Transverse colon (tissue), 4 donors: ENCODE measurements around the genes ADAP1 and COX19.

DNA sequence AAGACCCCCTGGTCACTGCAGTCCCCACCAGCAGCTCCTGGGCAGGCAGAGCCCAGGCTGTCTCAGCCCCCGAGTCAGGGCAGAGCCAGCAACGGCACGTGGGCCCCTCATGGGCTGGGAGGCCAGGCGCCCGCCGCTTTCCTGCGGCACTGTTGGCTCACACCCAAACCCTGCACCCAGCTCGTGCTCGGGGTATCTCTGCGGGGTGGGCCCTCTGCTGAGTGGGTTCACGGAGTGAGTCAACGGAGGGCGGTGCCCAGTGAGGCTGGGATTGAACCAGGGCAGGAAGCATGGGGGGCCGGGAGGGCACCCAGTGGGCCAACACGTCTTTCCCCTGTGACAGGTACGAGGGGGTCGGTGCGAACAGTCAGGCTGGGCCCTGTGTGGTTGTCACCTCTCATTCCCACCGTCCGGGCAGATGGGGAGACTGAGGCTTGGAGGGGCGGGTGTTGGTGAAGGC, 28.9 kb downstream of the ADAP1 start:
- PRO-cap, result bidirectional peak, plus-strand start at position 263 of the sequence, minus-strand start at position 143 of the sequence
- RAMPAGE, long total RNA, 4 experiments, result no peak in any of the 4 experiments

DNA sequence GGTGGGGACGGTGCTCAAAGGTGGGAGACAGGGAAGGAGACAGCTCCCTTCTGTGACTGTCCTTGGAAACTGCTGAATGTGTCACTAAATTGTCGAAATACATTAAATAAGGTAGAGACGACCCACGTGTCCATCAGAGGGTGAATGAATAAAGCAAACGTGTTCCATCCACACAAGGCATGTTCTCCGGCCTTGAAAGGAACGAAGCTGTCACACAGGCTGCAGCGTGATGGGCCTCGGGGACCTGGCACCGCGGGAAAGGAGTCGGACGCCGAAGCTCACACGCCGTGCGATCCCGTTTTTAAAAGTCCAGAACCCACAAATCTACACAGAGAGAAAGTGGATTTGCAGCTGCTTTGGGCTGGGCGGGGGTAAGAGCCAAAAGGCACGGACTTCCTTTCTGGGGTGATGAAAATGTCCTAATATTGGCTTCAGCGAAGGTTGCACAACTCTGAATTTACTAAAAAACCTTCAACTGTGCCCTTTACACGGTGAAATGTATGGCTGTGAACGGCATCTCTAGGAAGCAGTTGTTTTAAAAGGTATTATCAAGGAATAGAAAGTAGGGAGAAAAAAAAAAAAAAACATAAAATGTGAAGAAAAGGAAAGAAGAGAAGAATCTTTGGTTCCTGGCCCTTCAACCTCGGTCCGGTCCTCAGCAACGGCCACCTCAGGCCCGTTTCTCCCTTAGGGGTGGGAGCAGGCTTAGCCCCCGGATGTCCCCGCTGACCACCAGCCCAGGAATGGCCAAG, 23.1 kb downstream of the ADAP1 start:
- PRO-cap, result unidirectional peak, minus-strand start at position 311 of the sequence
- RAMPAGE, long total RNA, 4 experiments, result no peak in any of the 4 experiments

DNA sequence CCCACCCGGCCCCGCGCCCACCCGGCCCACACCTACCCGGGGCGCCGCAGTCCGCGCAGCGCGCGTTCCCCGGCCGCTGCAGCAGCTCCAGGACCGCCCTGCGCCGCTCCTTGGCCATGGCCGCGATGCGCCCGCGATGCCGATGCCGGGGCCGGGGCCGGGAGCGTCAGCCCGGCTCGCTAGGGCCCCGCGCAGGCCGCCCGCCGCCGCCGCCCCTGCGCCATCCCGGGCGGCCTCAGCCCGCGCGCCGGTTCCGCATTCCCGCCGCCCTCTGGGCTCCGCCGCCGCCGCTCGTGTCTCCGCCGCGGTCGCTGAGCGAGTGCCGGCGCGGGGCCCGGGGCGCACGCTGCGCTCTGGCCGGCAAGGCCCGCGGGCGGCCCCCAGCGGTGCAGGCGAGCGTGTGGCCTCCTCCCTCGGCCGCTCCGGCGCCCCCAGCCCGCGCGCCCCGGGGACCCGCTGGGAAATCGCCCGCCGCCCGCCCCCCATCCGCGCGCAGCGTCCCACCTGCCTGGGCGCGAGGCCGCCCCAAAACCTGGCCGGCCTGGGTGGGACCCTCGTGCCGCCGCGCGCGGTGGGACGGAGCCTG, at the start of gene ADAP1:
Gene ADAP1 (minus strand): TSS at position 321 of the 586 bp plus-strand sequence.
- PRO-cap, result bidirectional peak, plus-strand start at position 322 of the sequence, minus-strand start at position 273 of the sequence; unidirectional peak, minus-strand start at position 358 of the sequence
- RAMPAGE, long total RNA, 4 experiments, result start-site peak on the minus strand in 3 of 4 experiments, centred at positions 109 to 136 of the sequence, 71 to 137 reads per replicate

GRCh38 chr7:974918-976021, at the start of gene COX19:
TSS of gene COX19 (minus strand) at chr7:975549.
- PRO-cap, result bidirectional peak, plus-strand start at chr7:975158, minus-strand start at chr7:975116; bidirectional peak, plus-strand start at chr7:975663, minus-strand start at chr7:975527
- RAMPAGE, long total RNA, 4 experiments, result start-site peak on the minus strand in 3 of 4 experiments, at chr7:975489-975588 at its widest, 179 to 470 reads per replicate

DNA sequence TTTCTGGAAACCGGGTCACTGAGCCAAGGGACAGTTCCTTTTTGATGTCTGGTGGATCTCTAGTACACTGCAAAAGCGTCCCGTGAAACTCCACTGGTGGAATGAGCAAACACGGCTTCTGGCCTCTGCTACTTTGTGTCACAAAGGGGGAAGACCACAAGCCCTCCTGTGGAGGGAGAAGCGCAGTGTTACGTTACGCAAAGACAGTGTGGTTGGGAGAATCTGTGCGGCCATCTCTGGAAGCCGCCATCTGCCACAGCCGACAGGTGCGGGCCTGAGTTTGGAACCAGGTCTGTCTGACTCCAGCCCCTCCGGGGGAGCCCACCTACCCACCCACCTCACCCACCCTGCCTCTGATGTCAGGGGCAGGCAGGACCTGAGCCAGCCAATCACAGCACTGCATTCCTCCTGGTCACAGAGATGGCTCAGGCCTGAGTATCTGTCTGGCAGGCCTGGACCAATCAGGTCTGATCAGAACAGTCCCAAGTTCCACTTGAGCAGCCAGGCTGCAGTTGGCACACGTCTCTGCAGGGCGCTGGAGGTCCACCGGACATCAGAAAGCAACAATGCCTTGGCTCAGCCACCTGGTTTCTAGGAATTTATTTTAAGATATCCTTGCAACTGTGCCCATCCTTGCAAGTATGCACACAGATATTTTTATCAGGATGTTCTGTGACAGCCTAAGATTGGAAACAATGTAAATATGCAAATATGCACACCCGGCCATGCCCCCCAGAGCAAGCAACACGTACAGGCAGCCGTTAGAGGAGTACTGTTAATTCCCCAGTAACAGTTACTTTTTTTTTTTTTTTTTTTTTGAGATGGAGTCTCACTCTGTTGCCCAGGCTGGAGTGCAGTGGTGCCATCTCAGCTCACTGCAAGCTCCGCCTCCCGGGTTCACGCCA, 2.8 kb upstream of the CYP2W1 start:
- PRO-cap, result no peak
- RAMPAGE, long total RNA, 4 experiments, result no peak in any of the 4 experiments

- PRO-cap, result no peak
- RAMPAGE, long total RNA, 4 experiments, result no peak in any of the 4 experiments
Observed at GRCh38 chr7:1046761-1047367, 2.5 kb downstream of the GPR146 start.

GRCh38 chr7:1060171-1061111, 16.1 kb downstream of the GPR146 start:
- PRO-cap, result no peak
- RAMPAGE, long total RNA, 4 experiments, result no peak in any of the 4 experiments

GRCh38 chr7:1078878-1079423, 9.0 kb upstream of the GPER1 start:
- PRO-cap, result bidirectional peak, plus-strand start at chr7:1079198, minus-strand start at chr7:1079068
- RAMPAGE, long total RNA, 4 experiments, result no peak in any of the 4 experiments

DNA sequence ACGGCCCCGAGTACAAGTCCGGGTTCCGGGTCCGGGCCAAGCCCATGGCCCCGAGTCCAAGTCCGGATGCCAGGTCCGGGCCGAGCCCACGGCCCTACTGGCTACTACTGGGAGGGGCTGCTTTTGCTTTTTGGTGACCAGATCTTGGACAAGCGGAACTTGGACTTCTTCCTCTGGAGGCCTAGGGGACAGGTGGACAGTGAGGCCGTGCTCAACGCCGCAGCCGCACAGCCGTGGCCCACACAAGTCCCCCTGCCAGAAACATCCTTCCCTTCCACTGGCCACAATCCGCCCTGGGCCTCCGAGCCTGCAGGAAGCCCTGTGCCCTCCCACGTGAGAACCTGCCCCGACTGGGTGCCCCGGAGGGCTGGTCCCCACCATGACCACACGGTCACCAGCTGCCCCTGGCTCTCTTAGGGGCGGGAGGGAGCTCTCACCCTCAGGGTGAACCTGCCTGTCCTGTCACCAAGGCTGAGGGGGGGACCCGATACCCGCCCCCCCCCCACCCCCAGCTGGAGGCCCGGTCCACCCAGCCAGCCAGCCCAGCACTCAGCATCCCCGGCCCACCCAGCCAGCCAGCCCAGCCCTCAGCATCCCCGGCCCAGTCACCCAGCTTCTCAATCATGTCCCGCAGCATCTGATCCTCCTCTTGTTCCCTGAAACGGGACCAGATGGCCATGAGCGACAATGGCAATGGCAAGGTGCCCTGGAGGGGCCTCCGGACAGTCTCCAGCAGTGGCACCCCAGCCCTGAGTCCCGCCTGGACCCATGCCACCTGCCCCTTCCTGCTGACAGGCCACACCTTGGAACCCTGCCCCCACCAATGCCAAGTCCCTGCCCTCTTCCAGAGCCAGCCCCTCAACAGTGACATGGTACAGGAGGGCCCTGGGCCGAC, 24.5 kb downstream of the MICALL2 start:
- PRO-cap, result no peak
- RAMPAGE, long total RNA, 4 experiments, result start-site peak on the minus strand in 2 of 4 experiments, centred at positions 119 to 253 of the sequence, 6 to 15 reads per replicate

GRCh38 chr7:1456191-1456474, 3.1 kb downstream of the MICALL2 start:
- PRO-cap, result no peak
- RAMPAGE, long total RNA, 4 experiments, result no peak in any of the 4 experiments

- PRO-cap, result no peak
- RAMPAGE, long total RNA, 4 experiments, result no peak in any of the 4 experiments
Observed at GRCh38 chr7:1506108-1506514, 1.9 kb upstream of the INTS1 start.

DNA sequence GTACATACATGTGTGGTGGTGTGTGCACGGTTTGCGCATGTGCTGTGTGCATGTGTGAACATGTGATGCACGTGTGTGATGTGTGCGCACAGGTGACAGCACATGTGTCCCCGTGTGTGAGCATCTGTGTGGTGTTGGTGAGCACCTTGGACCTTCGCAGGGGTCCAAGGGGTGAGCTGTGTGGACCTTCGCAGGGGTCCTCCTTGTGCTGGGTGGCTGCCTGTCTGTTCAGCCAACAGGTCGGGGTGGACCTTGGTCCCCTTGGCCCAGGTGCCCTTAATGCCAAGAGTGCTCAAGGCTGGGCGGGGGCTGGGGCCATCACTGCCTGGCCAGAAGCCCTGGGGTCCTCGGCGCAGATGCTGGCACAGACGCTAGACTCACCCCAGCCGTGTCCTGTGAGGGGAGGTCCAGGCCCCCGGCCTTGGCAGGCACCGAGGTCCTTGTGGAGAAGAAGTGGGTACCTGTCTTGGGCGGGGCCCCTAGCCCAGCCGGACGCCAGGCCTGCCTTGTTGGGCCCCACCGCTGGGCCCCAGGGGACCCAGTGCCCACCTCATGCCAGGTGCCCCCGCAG, 6.8 kb downstream of the TMEM184A start:
- PRO-cap, result no peak
- RAMPAGE, long total RNA, 4 experiments, result no peak in any of the 4 experiments

DNA sequence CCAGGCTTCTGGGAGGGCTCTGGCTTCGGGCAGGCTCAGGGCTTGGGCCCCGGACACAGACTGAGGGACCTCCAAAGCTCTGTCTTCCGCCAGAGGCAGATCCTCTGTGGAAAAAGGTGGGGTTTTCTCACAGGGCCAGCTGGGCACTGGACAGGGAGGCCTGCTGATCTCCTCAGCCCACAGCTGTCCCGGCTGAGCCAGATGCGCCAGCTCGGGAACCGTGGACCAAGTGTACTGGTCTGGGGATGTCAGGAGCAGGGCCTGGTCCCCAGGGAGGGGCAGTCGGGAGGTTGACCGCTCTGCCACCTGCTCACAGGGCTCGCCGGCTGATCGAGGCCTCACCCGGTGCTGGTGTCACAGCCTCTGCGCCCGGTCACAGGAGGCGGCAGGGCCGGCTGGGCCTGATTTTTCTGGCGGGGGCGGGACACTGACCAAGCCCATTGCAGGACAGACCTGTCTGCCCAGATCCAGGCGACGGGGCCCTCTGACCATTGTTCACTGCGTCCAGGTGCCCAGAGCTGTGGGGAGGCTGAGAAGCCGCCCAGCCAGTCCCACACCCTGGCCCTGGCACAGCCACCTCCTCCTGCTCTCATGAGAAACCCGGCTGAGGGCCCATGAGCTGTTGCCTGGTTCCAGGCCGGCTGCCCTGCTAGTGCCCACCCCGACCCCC, 2.9 kb upstream of the TMEM184A start:
- PRO-cap, result bidirectional peak, plus-strand start at position 498 of the sequence, minus-strand start at position 486 of the sequence
- RAMPAGE, long total RNA, 4 experiments, result no peak in any of the 4 experiments

DNA sequence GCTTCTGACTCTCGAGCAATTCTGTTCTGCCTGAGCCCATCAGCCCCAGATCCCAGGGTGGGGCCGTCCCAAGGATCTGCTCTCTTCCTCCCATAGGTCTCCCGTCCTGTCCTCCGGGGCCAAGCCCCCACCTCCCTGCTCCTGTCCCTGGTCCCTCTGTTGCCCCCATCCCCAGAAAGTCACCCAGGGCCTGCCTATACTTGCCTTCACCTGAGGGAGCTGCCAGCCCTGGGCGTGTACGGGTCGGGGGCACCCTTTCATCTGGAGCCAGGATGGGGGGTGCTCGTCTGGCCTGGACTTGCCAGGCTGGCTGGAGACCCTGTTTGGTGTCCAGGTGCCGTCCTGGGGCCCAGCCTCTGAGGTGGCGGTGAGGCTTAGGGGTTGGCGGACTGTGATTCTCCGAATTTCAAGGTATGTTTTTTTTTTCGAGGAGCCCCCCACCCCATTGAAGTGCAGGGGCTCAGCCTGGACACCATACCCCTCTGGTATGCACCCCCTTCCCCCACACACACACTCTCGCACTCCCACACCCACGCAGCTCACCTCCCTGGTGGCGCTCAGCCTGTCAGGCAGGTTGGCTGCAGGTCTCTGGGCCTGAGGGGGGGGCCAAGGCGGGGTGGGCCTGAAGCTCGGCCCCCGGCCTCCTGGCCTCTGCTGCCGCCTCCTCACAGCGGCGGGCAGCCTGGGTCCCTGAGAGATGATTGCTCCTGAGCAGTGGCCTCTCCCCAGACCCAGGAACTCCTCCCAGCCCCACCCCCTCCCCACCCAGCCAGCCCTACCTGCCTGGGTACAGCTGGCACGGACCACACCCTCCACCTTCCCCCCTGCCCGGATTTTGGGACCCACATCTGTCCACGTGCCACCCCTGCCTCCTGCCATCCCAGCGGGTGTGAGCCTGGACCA, 4.4 kb upstream of the TMEM184A start:
- PRO-cap, result unidirectional peak, minus-strand start at position 703 of the sequence
- RAMPAGE, long total RNA, 4 experiments, result start-site peak on the minus strand in 1 of 4 experiments, centred at position 624 of the sequence, 9 reads per replicate

GRCh38 chr7:1742821-1743356, 72.8 kb downstream of the ELFN1 start:
- PRO-cap, result no peak
- RAMPAGE, long total RNA, 4 experiments, result no peak in any of the 4 experiments

GRCh38 chr7:1753183-1753741, 83.2 kb downstream of the ELFN1 start:
- PRO-cap, result unidirectional peak, plus-strand start at chr7:1753535
- RAMPAGE, long total RNA, 4 experiments, result no peak in any of the 4 experiments

GRCh38 chr7:1928951-1929389, 258.9 kb downstream of the ELFN1 start:
- PRO-cap, result no peak
- RAMPAGE, long total RNA, 4 experiments, result no peak in any of the 4 experiments

- PRO-cap, result no peak
- RAMPAGE, long total RNA, 4 experiments, result no peak in any of the 4 experiments
Observed at GRCh38 chr7:1943852-1944330, 273.8 kb downstream of the ELFN1 start.

- PRO-cap, result no peak
- RAMPAGE, long total RNA, 4 experiments, result no peak in any of the 4 experiments
Observed at GRCh38 chr7:1999516-1999877, 233.2 kb downstream of the MAD1L1 start.

- PRO-cap, result no peak
- RAMPAGE, long total RNA, 4 experiments, result start-site peak on the minus strand in 1 of 4 experiments, at chr7:2014505-2014585 at its widest, 18 reads per replicate
Observed at GRCh38 chr7:2014433-2014816, 218.3 kb downstream of the MAD1L1 start.